Cardiac muscle cell (in vitro differentiated cells and primary cell): ENCODE measurements around a stretch of chr13.

DNA sequence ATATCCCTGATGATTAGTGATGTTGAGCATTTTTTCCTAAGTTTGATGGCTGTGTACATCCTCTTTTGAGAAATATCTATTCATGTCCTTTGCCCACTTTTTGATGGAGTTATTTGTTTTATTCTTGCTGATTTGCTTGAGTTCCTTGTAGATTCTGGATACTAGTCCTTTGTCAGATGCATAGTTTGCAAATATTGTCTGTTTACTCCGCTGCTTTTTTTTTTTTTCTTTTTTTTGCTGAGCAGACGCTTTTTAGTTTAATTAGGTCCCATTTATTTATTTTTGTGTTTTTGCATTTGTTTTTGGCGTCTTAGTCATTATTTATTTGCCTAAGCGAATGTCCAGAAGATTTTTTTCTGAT, 114.9 kb downstream of the GPC6 start:
- RAMPAGE, long total RNA: no peak
- RRBS: no CpG with 5 or more reads among the region's 4 CpGs

DNA sequence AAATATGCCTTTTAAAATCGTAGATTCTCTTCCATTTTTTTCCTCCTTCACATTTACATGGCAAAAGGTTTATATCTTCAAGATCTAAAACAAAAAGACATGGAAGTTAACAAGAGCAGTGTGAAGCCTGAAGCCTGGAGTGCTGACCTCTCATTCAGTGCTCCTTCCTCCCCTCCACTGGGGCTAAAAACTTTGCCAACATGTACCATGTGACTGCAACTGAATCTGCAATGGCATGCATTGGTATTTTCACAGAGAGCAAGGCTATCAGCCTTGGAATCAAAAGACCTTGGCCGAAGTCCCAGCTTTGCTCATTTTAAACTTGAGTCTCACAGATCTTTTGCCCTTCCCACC, 325.2 kb downstream of the DCT start:
- RAMPAGE, long total RNA: no peak
- RRBS: no CpG with 5 or more reads among the region's 2 CpGs

DNA sequence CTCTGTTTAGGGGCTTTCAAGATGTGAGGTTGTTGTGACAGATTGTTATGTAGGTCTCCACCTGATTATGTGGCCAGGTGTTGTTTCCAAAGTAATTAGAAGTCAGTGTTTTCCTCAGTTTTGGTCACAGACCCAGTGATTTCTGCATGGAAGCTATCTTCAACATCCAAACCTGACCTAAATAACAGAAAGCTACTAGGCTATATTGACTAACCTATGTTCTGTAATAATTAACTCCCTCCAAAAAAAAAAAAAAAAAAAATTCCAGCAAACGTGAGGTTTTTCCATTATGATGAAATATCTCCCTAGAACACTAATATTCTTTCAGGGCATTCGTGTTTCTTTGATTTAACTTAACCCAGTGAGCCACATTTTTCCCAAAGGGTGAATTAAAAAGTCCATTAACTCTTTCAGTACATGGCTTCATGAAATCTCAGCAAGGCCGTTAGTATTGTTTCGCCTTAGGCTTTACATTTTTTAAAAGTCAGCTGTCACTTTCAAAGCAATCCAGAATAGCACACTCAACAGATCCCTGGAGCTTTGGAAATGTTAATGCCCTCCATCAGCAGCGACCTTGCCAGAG, 175.9 kb downstream of the DCT start:
- RAMPAGE, long total RNA: no peak
- RRBS: no CpG with 5 or more reads among the region's 5 CpGs

GRCh38 chr13:94599666-94600387, 1.8 kb upstream of the GPR180 start:
- RAMPAGE, long total RNA: no peak
- RRBS: no CpG with 5 or more reads among the region's 9 CpGs

GRCh38 chr13:94712768-94713566, 622 bp upstream of the SOX21 start:
- RAMPAGE, long total RNA: no peak
- RRBS: 4% methylated on average over 22 of the region's 81 CpGs

DNA sequence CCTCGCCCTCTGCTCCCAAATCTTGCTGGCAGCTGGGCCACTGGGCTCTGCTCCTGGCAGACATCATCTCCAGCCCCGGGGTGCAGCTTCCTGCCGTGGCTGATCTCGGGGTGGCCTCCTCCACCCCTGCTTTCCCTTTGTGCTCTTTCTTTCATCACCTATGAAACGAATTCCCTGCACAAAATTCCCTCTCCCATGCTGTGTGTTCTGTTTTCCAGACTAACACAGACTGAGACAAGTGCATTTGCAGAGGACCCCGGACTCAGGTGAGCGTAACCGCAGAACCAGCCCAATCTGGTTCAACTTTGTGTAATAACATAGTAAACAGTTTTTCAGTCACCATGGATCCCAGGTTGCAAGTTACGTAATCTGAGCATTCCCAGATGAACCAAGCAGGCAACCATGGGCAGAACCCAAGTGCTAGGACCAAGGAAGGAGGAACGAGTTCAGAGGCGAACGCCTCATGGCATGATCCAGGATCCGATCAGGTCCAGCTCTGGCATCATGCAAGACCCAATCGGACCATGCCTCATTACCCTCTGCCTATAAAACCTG, 107.8 kb downstream of the ABCC4 start:
- RAMPAGE, long total RNA: no peak
- RRBS: no CpG with 5 or more reads among the region's 14 CpGs

DNA sequence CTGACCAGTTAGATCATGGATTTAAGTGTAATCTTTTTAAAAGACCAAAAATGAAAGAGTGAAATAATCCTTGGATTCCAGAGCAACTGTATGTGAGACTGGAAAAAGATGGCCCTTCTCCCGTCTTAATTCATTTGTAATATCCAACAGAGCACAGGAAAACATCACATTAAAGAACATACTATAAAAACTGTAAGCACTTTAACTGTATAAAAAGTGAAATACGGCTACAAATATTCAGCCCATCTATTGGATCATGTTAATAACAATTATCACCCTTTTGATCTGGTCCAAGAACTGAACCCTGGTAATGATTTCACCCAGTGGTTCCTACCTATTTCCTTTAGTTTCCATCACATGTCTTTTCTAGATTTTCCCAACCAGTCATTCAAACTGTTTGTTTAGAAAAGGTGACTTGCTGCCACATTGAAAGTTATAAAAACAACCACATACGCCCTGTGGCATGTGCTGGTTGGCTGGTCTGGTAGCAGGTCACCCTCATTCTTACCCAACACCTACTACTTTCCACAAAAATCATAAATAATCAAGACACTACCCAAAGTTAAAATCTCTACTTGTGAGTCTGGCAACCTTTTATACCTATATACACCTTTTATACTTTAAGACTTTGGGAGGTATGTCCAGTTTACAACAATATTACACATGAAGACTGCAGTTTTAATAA, 39.2 kb downstream of the DZIP1 start:
- RAMPAGE, long total RNA: no peak
- RRBS: no CpG with 5 or more reads among the region's 3 CpGs

- RAMPAGE, long total RNA: no peak
- RRBS: 2% methylated on average over 74 of the region's 112 CpGs
Measured at GRCh38 chr13:96090281-96091006, 537 bp downstream of the HS6ST3 start.

DNA sequence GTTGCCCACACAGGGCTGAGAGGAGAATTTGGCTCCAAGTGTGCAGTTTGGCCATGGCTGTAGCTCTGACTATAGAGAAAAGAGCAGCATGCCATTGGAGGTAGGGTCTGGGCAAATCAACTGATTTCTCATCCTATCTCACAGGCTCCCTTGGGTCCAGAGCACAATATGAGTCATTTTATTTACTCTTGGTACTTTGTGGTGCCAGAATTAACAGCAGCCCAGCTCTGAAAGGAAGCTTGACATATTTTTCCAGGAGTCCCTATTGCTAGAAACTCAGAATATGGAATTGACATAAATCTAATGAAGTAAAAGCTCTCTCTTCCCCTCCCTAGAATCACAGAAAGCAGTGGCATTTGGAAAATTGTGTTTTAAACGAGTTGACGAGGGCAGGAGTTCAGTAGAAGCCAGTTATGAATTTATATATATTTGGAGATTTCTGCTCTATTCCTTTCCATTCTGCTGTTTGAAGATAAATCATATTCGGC, 357.8 kb downstream of the OXGR1 start:
- RAMPAGE, long total RNA: no peak
- RRBS: no CpG with 5 or more reads among the region's 3 CpGs

GRCh38 chr13:97109737-97110270, 112.3 kb upstream of the MBNL2 start:
- RAMPAGE, long total RNA: no peak
- RRBS: 3% methylated on average over 14 of the region's 31 CpGs

GRCh38 chr13:97179308-97180081, 42.6 kb upstream of the MBNL2 start:
- RAMPAGE, long total RNA: no peak
- RRBS: no CpG with 5 or more reads among the region's 4 CpGs

GRCh38 chr13:97241335-97242599, 19.6 kb downstream of the MBNL2 start:
- RAMPAGE, long total RNA: no peak
- RRBS: no CpG with 5 or more reads among the region's 14 CpGs

DNA sequence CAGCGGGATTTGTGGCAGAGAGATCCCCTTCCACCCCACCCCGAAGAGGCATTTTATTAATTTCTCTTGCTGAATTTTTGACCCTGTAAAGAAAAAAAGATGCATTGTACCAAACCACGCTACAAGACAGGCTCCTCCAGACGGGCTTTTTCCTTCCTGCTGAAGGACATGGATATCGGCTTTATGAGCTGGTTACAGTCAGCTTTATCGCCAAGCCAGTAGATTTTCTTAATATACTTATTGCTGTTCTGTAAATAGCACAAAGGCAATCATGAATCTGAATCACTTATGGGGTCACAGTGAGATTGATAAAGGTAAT, 24.5 kb downstream of the MBNL2 start:
- RAMPAGE, long total RNA: no peak
- RRBS: no CpG with 5 or more reads among the region's 6 CpGs

GRCh38 chr13:97248925-97249499, 26.9 kb downstream of the MBNL2 start:
- RAMPAGE, long total RNA: no peak
- RRBS: no CpG with 5 or more reads among the region's 3 CpGs

- RAMPAGE, long total RNA: no peak
- RRBS: no CpG with 5 or more reads among the region's 8 CpGs
Measured at GRCh38 chr13:97278545-97279573, 56.7 kb downstream of the MBNL2 start.

DNA sequence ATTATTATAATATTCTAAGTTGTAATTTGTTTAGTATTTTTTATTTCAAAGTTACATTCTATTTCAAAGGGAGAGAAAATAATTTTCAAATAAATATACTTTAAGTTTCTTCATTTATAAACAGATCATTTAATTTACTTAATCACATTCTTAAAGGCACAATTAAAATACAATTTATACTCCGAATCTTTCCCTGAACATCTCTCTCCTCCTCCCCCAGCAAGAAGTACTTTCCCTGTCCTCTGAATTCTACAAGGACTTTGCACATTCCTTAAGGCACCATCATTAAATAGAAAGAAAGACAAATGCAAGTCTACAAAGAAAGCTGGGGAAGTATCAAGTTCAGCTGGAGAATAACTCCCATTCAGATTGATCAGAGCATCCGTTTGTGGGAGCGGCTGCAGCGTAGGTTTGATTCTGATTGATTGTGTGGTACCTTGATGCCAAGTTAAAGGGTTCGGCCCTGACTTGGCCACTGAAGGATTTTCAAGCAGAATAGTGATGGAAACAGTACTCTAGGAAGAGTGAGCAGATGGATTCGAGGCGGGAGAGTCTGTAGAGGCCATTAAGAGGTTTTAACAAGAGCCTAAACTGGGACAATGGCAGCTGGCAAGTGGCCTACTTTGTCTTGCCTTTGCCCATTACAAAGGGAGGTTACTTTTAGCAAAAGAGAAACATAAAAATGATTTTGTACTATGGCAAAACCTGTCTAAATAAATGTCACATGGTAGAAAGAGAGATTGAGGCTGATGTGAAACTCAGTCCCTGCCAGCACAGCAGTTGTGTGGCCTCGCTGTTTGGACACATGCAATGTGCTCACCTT, 62.6 kb upstream of the RAP2A start:
- RAMPAGE, long total RNA: no peak
- RRBS: no CpG with 5 or more reads among the region's 8 CpGs

GRCh38 chr13:97374780-97375652, 59.0 kb upstream of the RAP2A start:
- RAMPAGE, long total RNA: no peak
- RRBS: no CpG with 5 or more reads among the region's 13 CpGs

DNA sequence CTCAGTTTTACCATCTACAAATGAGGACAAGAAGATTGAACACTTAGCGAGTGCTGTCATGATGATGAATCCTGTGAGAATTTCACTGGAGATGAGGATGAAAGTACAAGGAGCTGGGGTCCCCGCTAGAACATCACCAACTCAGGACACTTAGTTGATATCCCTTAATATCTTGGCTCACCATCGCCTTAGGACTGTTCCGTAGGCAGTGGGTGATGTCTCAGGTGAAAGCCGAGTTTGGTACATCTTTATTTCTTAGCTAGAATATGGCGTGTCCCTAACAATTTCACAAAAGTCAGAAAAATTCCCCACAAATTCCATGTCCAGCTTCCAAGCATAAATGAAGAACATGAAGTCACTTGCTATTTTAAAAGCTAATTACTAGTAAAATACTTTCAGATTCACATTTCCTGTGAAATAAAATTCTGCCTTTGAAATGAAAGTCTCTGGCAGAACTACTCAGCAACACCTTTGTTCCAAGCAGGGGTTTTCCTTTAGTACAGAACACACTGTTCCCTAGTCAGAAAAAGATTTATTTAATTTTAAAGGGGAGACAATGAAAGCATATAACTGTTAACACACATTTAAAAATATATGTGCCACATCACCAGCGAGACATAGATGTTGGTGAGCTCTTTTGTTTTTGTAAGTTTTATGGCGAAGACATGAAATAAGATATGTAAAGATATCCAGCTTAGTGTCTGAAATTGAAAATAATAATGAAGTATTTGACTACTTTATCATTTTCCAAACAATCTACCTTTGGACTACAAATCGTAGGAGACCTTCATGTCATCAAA, 26.5 kb upstream of the RAP2A start:
- RAMPAGE, long total RNA: no peak
- RRBS: no CpG with 5 or more reads among the region's 9 CpGs

DNA sequence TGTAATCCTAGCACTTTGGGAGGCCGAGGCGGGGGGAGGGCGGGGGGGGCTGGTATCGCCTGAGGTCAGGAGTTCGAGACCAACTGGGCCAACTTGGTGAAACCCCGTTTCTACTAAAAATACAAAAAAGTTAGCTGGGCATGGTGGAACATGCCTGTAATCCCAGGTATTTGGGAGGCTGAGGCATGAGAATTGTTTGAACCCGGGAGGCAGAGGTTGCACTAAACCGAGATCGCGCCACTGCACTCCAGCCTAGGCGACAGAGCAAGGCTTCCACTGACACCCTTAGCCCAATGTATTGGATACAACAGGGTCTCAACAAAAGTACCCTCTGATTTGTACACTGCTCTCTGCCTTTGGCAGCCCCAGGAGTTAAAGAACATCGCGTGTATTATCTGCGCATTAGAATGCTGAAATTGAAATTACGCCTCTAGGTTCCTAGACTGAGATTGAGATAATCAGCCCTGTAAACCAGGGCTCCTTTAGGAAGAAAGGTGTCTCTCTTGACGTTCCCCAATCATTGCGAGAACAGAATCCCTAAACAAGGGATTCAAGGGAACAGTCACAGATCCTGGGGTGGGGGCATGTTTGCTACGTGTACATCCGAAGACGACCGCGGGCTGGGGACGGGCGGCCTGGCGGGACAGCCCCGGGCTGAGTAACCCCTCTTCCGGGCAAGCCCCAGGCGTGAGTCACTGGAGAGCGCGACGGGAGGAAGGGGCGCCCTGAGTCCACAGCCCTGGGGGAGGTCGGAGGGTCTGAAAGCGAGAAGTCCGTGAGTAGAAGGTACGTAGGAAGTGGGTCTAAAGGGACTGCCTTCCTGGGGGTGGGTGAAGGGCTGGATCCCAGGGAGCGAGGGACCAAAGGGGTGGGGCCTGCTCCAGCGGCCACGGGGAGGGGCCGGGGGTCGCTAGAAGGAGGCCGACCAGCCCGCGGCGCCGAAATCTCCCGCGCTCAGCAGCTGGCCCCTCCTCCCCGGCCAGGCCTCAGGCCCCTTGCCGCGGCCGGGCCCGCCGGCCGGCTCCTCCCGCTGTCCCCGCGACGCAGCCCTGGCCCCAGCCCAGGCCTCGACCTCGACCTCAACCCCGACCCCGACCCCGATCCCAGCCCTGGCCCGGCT, 22.1 kb downstream of the IPO5 start:
- RAMPAGE, long total RNA: no peak
- RRBS: under 1% methylated on average over 13 of the region's 65 CpGs

- RAMPAGE, long total RNA: no peak
- RRBS: no CpG with 5 or more reads among the region's 5 CpGs
Measured at GRCh38 chr13:98026317-98027095, 73.0 kb downstream of the IPO5 start.